Placental epithelial cell (primary cell): ENCODE measurements around a stretch of chr10.

GRCh38 chr10:67885636-67885952 is 1.1 kb downstream of the SIRT1 start:
- CAGE, long polyA plus RNA, result no peak

GRCh38 chr10:67954957-67955468 is 70.6 kb downstream of the SIRT1 start:
- CAGE, long polyA plus RNA, result no peak

DNA sequence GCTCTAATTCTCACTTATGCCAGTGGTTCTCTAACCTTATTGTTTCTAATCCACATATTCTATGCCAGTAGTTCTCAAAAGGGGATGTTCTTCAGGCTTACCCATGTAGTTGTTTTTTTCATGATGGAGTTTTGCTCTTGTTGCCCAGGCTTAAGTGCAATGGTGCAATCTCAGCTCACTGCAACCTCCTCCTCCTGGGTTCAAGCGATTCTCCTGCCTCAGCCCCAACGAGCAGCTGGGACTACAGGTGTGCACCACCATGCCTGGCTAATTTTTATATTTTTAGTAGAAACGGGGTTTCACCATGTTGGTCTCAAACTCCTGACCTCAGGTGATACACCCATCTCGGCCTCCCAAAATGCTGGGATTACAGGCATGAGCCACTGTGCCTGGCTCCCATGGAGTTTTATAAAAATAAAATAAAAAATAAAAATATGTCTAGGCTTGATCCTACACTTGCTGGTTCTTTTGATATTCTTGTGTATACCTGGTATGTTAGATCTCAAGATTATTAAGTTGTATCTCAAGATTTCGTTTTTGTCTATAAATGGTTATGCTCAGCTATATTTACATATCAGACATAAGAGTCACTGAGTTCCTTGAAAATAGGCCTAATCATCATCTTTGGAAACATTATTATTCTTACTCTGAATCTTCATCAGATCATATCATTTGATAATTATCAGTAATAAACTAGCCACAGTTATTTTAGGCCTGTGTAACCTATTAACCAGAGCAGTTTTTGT is 76.3 kb downstream of the HERC4 start:
- CAGE, long polyA plus RNA, result no peak

- CAGE, long polyA plus RNA, result no peak
These were observed 69.5 kb downstream of the HERC4 start for GRCh38 chr10:68005417-68006144.

DNA sequence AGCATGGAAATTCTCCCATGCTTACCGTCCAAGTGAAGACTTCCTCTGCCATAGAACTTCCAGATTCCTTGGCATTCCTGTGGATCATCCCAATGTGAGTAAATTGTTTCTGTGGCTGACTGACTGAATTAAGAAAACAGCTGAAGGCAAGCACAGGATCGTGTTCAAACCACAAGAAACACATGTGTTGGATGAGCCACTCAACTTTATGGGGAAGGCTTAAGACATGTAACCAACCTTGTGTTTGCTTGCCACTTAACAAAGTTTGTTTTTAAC is 2.6 kb upstream of the MYPN start:
- CAGE, long polyA plus RNA, result no peak

DNA sequence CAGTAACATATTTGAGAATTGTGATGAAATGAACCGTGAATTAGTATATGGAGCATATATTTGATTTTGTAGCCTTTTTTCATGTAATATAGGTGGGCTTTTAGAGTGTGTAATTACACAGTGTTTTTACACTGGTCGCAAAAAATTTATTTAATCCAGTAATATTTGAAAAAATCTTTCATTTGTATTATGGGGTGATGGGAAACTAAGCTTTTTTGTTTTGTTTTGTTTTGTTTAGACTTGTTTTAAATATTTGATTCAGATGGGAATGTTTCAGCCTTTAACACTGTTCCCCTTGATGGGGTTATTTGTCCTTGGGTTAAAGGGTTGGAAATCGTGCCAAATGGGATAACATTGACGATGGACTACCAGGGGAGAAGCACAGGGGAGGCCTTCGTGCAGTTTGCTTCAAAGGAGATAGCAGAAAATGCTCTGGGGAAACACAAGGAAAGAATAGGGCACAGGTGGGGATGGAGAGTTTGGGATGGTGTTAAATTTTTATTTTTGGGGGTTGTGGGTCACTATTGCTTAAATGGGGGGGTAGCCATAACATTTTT is 4.9 kb upstream of the PBLD start:
- CAGE, long polyA plus RNA, result no peak

- CAGE, long polyA plus RNA, result no peak
These were observed 9.9 kb upstream of the PBLD start for GRCh38 chr10:68342265-68343490.

GRCh38 chr10:68526542-68526855 is 824 bp downstream of the SLC25A16 start:
- CAGE, long polyA plus RNA, result no peak

DNA sequence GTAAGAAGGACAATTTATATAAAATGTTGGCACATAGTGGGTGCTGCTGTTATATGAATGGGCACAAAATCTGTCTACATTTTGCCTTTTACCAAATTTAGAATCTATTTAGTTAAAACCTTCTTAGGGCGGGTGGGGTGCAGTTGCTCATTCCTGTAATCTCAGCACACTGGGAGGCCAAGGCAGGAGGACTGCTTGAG is 8.6 kb downstream of the SRGN start:
- CAGE, long polyA plus RNA, result no peak

DNA sequence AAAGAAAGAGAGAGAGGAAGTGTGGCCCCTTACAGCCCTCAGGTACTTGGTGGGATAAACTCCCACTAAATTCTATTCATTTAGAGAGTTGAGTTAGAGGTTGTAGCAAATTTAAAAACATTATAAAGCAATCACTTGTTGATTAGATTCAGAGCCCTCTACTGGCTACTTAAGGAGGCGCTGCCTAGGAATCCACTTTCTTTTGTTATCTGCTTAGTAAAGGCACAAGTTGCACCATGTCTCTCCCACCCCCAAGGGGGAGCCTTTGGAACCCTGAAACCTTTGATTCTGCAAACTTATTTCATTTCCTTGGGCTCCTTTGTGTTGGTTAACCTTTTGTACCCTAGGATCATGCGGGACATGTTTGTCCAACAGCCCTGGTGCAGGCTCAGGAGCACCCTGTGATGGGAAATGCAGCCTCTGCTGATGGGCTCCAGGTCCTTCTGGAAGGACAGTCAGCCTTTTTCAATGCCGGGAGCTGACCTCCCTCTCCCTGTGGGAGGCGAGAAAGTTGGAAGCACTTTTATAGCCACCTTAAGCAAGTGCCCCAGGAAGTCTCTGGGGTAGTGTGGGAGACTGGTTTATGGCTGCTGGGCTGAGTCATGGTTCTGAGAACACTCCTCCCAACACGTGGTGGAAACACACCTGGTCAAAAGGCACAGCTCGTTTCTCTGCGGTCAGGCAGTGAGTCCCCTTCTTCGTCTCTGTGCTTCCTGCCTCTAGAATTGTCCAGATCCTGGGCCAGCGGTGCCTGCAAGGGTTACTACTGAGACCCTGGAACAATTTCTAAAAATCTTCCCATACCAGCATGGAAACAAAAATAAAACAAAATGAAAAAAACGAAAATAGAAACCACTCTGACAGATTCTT is 2.3 kb downstream of the HKDC1 start:
- CAGE, long polyA plus RNA, result no peak

DNA sequence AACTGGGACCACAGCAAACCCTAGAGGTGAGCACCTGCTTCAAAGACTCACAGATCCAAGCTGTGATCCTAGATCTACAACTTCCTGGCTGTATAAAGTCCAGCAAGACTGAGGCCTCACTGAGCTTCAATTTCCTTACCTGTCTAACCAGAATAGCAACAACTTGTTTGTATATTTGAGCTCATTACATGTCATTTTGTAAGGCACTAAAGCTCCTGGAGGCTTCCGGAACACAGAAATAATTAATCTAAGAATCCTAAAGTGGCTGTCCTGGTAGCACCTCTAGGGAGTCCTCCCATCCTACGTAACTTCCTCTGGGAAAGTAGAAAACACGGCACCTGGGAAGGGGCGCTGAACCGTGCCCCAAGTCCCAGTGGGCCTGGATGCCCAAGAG is 1.0 kb upstream of the HK1 start:
- CAGE, long polyA plus RNA, result no peak

GRCh38 chr10:69338803-69339666 is 20.4 kb downstream of the HK1 start:
- CAGE, long polyA plus RNA, result no peak

- CAGE, long polyA plus RNA, result no peak
These were observed 32.5 kb downstream of the TACR2 start for GRCh38 chr10:69384107-69384744.

- CAGE, long polyA plus RNA, result no peak
These were observed 3.2 kb downstream of the TACR2 start for GRCh38 chr10:69413449-69414064.

- CAGE, long polyA plus RNA, result no peak
These were observed 9.2 kb upstream of the TACR2 start for GRCh38 chr10:69425527-69426734.

DNA sequence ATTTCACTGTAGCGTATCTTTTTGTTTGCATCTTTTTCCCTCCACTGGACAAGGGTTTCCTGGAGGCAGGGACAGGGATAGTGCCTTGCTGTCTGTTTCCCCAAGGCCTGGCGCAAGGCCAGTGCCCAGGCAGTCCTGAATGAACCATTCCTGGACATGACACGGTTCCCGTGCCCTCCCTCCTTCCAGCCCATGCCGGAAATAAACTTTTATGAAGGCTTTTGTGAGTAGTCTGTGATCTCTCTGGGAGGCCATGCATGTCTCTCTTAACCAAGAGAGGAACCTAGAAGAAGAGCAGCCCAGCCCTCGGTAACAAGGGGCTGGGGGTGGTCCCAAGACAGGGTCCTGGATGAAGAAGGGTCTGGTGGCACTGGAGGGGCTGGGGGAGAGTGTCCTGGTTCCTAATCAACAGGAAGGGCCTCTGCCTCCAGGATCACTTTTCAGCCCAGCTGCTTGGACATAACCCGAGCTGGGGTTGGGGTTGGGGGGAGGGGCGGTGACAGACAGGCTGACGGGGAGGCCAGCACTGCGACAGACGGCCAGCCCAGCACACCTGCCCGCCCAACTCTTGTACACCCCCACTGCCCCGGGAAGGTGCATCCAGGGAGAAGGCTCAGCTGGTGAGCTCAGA is 44.3 kb downstream of the COL13A1 start:
- CAGE, long polyA plus RNA, result no peak

DNA sequence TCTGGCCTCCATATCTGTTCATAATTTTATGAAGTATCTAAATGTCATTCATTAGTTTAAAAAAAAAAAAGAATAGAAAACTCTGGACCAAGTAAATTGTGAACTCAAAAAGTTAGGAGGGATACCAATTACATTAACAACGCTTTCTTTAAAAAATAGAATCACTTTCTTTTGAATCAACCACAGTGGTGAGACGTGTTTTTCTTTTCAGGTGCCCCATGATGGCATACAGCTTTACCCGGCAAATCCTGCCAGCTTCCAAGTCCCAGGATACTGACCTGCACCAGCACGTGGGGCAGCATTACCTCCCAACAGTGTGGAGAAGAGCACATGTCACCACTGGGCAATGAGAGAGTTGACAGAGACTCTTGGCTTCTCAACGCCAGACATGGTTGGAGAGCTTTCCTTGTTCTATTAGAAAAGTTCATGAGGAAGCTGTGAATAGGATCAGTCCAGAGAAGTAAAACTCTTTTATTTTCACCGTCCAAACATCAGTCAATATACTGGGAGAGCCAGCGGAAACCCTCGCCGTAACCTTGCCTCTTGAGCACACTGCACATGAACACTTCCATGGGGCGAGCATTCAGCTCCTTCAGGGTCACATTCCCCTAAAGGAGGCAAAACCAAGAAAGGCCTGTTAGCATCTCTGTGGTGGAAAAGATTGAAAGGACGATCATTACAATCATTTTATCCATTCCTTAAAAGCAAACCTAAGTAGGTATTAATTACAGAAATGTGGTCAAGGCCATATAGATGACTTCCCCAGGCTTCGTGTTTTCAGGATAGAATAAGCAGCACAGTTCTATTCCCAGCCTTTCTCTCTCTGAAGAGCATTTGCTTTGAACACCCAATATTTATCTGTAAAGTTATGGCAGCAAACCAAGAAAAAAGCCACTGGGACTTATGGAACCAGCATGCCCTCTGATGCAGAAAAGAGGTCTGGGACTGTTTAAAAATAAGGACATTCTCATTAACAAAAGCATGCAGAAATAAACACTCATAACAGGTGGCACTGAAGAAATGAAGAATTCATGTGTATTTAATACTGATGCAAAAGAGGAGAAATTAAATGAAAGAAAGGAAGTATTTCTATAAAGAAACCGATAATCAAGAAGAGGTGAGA is 5.8 kb upstream of the TYSND1 start:
- CAGE, long polyA plus RNA, result no peak

DNA sequence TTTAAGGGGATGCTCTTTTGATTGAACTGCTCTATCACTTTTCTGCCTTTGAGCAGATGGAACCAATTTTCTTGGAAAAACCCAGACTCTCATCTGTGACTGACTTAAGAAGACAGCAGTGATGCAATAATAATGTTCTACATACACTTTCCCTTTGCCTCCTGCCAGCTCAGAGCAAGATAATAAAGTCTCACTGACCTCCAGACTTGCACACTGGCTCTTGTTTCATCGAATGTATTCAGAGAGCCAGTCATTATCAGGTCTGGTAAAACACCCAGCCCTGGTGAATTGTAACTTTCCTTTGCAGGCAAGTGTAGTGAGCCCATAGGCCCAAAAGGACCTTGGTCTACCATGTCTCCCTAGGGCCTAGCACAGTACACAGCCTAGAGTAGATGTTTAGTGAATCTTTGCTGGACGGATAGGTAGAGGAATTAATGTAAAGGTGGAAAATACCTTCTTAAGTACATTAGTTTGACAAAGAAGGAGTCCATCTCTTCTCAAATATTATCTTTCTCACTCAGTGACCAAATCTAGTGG is 1.9 kb upstream of the PPA1 start:
- CAGE, long polyA plus RNA, result no peak

DNA sequence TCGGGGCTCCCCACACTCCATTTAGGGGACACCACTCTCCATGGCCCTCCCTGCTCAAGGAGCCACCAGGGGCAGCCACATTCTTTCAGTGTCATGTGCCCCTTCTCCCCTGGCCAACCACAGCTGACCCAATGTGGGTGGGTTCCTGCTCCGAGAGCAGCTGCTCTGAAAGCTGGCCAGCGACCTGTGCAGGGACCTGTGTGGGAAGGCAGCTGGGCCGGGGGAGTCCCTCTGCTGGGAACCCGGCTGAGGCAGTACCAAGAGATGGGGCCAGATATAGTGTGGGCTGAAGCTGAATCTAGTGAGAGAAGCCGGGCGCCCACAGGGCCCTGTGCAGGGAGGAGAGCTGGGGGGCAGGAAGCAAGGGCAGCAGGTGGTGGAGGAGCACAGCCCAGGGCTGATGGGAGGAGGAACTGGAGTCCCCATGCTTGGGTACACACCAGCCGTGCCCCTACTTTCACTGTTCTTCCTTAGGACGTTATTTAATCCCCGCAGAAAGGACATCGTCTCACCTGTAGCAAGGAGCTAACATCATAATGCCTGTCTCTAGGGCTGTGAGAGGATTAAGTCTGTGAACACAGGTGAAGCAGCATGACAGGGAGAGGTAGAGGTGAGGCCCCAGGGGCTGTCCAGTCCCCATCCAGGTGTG is 40.7 kb upstream of the NPFFR1 start:
- CAGE, long polyA plus RNA, result no peak

GRCh38 chr10:70325053-70325733 is 41.4 kb upstream of the NPFFR1 start:
- CAGE, long polyA plus RNA, result no peak